ENCODE measurements around the gene RAPGEF6.

DNA sequence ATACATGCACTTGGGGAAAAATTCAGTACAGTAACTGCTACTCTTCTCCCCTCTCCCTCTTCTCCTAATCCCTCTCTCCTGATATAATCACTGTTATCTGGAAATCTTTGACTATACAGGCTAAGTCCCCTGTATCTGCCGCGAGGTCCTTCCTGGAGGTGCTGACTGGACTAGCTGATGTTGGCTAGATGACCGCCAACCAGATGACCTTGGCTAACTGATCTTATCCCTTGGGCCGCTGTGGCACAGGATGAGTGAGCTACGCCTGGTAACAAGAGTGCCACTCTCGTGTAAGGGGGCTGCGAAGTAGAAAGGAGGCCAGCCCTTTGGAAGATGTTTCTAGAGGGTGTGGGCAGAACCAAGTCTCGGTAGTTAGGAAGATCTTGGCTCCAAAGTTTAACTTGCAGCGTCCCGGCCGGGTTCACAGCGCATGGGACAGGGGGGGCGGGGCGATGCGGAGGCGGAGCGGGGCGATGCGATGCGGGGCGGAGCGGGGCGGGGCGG is 318 bp upstream of the PRRC1 start:
- RAMPAGE, long total RNA: no peak
- RRBS: no CpG with 5 or more reads among the region's 24 CpGs

GRCh38 chr5:127858195-127858908 is 155.2 kb downstream of the CCDC192 start:
- RAMPAGE, long total RNA: no peak
- RRBS: no CpG with 5 or more reads among the region's 4 CpGs

DNA sequence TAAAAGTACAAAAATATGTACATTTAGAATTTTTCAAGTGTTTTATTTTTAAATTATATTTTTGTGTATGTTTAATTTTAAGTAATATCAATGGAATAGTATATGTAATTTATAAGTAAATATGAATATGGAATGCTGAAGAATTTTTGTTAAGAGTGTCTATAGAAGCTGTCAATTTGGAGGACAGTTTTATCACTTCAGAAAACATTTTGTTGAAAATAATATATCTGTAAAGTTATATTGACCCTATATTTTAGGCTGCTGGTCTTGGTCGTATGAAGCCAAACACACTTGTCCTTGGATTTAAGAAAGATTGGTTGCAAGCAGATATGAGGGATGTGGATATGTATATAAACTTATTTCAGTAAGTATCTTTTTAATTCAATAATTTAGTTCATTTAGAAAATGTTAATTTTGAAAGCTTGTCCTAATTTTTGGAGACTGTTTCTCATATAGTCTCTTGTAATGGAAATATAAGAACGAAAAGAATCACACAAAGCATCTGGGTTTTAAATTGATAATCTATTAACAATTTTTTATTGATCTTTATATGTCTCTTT is 84.0 kb downstream of the SLC12A2 start:
- RAMPAGE, long total RNA: no peak
- RRBS: no CpG with 5 or more reads among the region's 2 CpGs

DNA sequence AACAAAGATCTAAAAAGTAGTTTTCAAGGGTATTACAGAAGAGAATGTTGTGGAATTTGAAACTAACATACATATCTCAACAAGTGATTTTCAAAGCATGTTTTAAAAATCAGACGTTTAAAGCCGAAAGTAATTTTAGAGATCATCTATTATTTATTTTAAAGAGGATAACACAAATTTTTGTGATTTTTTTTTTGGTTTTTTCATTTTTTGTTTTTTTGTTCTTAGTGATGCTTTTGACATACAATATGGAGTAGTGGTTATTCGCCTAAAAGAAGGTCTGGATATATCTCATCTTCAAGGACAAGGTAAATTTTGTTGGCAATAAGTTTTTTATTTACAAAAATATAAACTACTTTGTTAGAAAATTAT is 87.9 kb downstream of the SLC12A2 start:
- RAMPAGE, long total RNA: no peak
- RRBS: no CpG with 5 or more reads among the region's 3 CpGs

DNA sequence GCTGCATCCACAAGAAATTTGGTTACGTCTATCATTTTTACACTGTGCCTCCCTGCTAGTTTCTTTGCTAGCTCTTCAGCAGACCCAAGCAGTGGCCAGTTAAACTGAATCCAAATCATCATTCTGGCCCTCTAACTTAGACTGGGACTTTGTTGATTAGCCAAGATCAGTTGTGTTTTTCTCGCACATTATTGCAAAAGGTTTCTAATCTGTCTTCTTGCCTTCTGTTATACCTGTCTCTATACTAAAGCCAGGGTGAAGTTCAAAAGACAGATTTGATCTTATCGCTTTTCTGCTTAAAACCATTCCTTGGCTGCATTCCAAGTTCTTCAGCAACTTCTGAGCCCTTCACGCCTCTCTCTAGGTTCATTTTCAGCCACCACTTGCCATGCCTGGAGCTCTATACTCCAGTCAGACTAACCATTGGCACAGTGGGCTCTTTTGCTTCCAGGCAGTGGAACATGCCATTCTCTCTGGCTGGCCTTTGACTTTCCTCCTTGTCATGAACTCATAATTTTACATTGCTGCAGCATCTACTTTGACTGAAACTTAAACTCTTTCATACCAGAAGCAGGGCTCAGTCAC is 114.3 kb downstream of the SLC12A2 start:
- RAMPAGE, long total RNA: no peak
- RRBS: no CpG with 5 or more reads among the region's 4 CpGs

GRCh38 chr5:129015831-129016205 is 50.5 kb downstream of the SLC27A6 start:
- RAMPAGE, long total RNA: no peak
- RRBS: no CpG with 5 or more reads among the region's 8 CpGs

- RAMPAGE, long total RNA: no peak
Measured at GRCh38 chr5:129751514-129751909, 3.6 kb downstream of the MINAR2 start.

DNA sequence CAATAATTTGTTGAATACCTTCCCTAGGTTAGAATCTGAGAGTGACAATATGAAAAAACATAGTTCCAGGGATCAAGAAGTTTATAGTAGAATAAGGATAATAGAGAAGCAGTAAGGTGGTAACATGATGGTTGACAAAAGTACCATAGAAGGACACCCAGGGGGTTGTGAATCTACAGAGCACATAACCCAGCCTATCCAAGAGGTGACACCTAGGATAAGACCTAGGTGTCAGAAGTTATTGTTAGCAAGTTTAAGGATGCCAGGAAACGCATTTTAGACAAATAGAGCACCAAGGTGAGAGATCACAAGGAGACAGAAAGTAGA is 86.4 kb downstream of the CHSY3 start:
- RAMPAGE, long total RNA: no peak
- RRBS: no CpG with 5 or more reads among the region's 1 CpG

DNA sequence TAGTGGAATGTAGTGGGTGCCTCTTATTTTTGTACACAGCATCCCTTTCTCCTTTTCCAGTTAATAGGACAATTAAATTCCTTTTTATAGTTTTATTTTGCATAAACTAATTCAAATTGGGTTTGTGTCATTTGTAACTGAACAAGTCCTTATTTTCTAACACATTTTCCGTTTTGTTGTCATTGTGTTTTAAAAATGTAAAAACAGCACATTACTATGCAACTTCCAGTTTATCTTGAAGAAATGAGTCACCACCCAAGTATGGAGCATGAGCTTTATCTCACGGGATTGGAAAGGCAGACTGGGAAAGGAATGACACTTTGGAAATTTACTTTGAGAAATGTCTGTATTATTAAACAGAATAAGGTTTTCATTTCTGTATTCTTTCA is 432.9 kb downstream of the CHSY3 start:
- RAMPAGE, long total RNA: no peak
- RRBS: no CpG with 5 or more reads among the region's 2 CpGs

GRCh38 chr5:131019778-131020352 is 145.2 kb downstream of the HINT1 start:
- RAMPAGE, long total RNA: no peak
- RRBS: no CpG with 5 or more reads among the region's 5 CpGs

DNA sequence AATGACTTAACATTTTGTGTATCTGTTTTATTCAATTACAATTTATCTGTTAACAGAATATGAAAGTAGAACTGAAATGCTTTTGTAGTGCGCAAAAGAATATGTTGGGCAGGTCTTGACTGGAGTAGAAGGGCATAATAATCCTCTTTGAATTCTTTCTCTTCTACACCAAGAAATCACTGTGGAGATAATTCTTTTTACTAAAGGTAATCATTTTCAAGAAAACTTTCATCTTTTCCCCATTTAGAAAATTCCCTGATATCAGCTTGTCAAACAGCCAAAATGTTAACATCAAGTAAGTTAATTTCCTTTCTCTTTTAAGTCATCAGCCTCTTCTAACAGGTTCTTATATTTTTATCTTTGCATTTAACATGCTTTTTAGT is 12.7 kb upstream of the CDC42SE2 start:
- RAMPAGE, long total RNA: no peak
- RRBS: no CpG with 5 or more reads among the region's 1 CpG

GRCh38 chr5:131280898-131281528 is 17.2 kb downstream of the CDC42SE2 start:
- RAMPAGE, long total RNA: no peak
- RRBS: no CpG with 5 or more reads among the region's 3 CpGs

GRCh38 chr5:131287942-131288259 is 24.0 kb downstream of the CDC42SE2 start:
- RAMPAGE, long total RNA: no peak
- RRBS: no CpG with 5 or more reads among the region's 6 CpGs

DNA sequence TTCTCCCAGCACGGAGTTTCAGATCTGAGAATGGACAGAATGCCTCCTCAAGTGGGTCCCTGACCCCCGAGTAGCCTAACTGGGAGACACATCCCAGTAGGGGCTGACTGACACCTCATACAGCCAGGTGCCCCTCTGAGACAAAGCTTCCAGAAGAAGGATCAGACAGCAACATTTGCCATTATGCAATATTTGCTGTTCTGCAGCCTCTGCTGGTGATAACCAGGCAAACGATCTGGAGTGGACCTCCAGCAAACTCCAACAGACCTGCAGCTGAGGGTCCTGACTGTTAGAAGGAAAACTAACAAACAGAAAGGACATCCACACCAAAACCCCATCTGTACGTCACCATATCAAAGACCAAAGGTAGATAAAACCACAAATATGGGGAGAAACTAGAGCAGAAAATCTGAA is 80.8 kb downstream of the CDC42SE2 start:
- RAMPAGE, long total RNA: no peak
- RRBS: no CpG with 5 or more reads among the region's 4 CpGs

- RAMPAGE, long total RNA: no peak
- RRBS: no CpG with 5 or more reads among the region's 7 CpGs
Measured at GRCh38 chr5:131372996-131373709, 109.3 kb downstream of the CDC42SE2 start.

GRCh38 chr5:131375187-131375818 is 111.5 kb downstream of the CDC42SE2 start:
- RAMPAGE, long total RNA: no peak
- RRBS: no CpG with 5 or more reads among the region's 2 CpGs

DNA sequence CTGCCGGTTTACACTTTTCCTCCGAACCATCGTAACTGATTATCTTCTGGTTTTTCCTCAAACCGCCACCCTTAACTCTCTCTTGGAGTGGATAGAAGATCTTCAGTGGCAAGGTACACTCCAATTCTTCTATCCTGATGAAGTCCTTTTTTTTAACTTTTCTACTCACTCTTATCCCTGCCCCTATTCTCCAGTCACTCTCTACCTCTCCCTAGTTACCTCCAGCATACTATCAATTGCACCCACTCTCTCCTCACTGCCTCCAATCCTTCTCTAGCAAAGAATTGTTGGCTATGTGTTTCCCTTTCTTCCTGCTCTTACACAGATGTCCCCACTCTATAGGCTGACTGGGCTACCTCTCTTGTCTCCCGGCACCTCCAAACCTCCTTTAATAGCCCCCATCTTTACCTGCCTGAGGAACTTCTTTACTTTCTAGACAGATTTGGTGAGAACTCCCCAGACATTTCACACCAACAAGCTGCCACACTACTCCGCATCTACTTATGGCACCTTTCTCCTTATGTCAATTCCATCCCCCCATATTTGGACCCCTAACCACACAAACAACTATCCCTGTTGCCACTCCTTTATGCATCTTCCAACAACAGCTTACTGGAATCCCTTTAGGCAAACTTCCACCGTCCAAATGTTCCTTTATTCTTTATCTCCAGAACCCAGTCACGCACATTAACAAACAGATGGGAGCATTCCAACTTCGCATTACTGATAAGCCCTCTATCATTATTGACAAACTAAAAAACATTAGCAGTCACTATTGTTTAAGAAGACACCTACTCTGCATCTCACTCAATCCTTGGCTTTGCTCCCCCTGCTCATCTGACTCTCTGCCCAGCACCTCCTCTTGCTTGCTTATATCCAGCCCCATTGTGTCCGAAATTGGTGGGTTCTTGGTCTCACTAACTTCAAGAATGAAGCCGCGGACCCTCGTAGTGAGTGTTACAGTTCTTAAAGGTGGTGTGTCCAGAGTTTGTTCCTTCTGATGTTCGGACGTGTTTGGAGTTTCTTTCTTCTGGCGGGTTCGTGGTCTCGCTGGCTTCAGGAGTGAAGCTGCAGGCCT is 56.6 kb downstream of the RAPGEF6 start:
- RAMPAGE, long total RNA: no peak
- RRBS: no CpG with 5 or more reads among the region's 18 CpGs

- RAMPAGE, long total RNA: no peak
- RRBS: no CpG with 5 or more reads among the region's 52 CpGs
Measured at GRCh38 chr5:131634503-131635278, at the start of gene RAPGEF6. TSS of gene RAPGEF6 (minus strand) at chr5:131635229.

GRCh38 chr5:131635279-131636288 is 555 bp upstream of the RAPGEF6 start:
- RAMPAGE, long total RNA: no peak
- RRBS: 2% methylated on average over 11 of the region's 44 CpGs

GRCh38 chr5:131999188-131999956 is 12.1 kb downstream of the ACSL6 start:
- RAMPAGE, long total RNA: no peak
- RRBS: no CpG with 5 or more reads among the region's 11 CpGs

All from epithelial cell of proximal tubule (primary cell).